ENCODE measurements around a stretch of chr9.

- RRBS = no CpG with 5 or more reads among the region's 9 CpGs
Observed at GRCh38 chr9:14303463-14303848, 10.5 kb downstream of the NFIB start.

- RRBS = no CpG with 5 or more reads among the region's 5 CpGs
Observed at GRCh38 chr9:14317832-14318462, 4.0 kb upstream of the NFIB start.

DNA sequence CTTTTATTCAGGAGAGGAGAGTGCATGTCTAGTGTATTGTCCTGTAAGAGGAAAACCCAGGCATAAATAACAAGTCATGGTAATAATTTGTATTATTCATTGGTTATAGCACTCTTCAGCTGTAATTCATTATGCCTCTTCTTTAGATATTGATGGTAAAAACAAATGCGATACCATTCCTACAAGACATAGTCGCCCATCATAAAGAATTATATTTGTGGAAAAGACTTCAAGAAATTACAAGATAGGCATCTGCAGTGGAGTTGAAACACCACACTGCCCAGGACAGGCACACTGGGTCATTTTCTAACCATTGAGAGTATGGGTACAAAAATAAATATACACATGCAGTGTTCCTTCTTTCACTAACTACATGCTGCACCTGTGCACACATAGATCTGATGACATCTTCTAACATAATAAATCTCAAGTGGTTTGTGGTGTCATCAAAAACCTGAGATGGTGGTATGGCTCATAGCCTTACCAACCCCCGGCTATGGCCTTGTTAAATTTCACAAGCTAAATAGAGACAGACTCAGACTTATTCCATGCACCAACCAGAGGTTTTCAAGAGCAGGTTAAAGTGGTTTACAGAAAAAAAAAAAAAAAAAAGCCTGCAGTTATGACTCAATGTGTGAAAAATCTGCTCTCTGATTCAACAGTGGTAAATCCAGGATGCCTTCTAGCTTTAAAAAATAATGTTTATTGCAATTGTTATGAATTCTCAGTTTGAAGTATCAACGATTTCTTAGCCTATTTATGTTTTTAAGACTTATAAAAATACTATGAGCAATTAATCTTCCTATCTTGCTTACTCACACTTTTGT lies 12.4 kb upstream of the NFIB start:
- RRBS = no CpG with 5 or more reads among the region's 4 CpGs

GRCh38 chr9:14647563-14648458 lies 45.4 kb downstream of the ZDHHC21 start:
- RRBS = no CpG with 5 or more reads among the region's 12 CpGs

- RRBS = no CpG with 5 or more reads among the region's 7 CpGs
Observed at GRCh38 chr9:15401386-15401882, 21.2 kb upstream of the SNAPC3 start.

GRCh38 chr9:16243739-16244176 lies 626.7 kb downstream of the BNC2 start:
- RRBS = no CpG with 5 or more reads among the region's 5 CpGs

- RRBS = no CpG with 5 or more reads among the region's 9 CpGs
Observed at GRCh38 chr9:16267203-16267822, 603.2 kb downstream of the BNC2 start.

DNA sequence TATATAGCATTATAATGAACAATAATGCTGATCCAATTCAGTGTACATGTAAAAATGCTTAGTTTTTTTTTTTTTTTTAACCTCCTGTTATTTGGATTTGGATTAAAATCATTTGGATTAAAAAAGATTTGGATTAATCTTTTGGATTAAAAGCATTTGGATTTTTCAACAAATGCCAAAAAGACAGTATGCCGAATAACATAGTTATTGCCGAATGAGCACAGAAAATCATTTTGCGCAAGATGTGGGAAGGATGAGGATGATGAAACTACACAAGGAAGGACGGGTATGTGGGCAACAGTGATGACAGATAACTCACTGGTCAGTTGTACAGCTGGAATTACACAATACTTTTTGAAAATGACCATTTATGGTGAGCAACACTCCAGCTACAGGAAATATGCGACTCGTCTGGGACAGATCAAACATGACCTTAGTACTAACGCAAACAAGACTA lies 457.1 kb downstream of the BNC2 start:
- RRBS = no CpG with 5 or more reads among the region's 7 CpGs

DNA sequence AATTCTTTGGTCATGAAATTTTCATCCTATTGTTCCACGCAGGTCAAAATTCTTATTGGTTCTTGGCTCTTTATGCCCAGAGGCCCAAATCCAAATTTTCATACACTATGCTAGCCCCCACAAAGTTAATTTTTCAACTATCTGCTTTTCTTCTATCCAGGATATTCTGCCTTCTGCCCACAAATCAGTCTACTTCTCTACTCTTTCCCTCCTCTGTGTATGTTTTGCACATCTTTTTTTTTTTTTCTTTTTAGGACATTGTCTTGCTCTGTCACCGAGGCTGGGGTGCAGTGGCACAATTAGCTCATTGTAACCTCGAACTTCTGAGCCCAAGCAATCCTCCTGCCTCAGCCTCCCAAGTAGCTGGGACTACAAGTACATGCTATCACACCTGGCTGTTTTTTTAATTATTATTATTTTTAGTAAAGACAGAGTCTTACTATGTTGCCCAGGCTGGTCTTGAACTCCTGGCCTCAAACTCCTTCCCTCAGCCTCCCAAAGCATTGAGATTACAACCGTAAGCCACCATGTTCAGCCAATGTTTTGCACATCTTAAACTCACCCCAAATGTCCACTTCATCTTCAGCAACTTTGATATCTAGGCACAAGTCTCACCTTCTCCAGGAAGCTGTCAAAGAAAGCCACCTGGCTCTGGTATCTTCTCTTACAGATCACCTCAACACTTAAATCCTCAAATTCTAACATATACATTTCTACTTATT lies 361.7 kb downstream of the BNC2 start:
- RRBS = no CpG with 5 or more reads among the region's 4 CpGs

GRCh38 chr9:16543344-16544059 lies 327.0 kb downstream of the BNC2 start:
- RRBS = no CpG with 5 or more reads among the region's 5 CpGs

DNA sequence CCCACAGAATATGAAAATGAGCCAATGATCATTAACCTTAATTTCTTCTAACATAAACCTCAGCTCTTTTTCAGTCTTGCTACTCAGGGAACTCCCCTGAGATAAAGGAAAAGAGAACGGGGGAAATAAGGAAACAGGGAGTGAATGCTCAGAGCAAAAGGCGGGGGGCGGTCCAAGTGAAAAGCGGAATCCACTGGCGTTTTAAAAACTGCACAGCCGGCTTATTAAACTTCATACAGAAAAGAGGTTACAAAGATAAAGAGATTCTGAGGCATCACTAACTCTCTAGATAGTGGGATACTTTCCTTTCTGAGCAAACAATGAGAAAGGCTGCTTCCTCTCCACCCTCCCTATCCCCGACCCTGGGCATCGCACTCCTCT lies 245.1 kb downstream of the BNC2 start:
- RRBS = no CpG with 5 or more reads among the region's 8 CpGs

- RRBS = no CpG with 5 or more reads among the region's 2 CpGs
Observed at GRCh38 chr9:17230643-17231123, 95.8 kb downstream of the CNTLN start.

GRCh38 chr9:17394534-17395023 lies 184.3 kb upstream of the SH3GL2 start:
- RRBS = no CpG with 5 or more reads among the region's 6 CpGs

GRCh38 chr9:17536672-17537312 lies 42.1 kb upstream of the SH3GL2 start:
- RRBS = no CpG with 5 or more reads among the region's 5 CpGs

DNA sequence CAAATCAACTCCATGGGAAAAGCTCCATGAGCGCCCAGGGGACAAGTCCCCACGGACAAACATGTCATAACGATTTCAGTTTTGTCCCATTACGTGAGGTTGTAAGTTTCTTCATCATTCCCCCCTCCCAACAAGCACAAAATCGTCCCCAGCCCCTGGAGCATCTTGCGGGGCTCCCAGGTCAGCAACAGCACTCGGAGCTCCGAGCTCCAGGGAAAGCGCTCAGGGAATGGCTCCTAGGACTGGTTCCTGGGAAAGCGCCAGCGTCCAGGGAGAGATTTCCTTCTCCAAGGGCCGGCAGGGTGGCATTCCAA lies 327.1 kb downstream of the SH3GL2 start:
- RRBS = no CpG with 5 or more reads among the region's 12 CpGs

DNA sequence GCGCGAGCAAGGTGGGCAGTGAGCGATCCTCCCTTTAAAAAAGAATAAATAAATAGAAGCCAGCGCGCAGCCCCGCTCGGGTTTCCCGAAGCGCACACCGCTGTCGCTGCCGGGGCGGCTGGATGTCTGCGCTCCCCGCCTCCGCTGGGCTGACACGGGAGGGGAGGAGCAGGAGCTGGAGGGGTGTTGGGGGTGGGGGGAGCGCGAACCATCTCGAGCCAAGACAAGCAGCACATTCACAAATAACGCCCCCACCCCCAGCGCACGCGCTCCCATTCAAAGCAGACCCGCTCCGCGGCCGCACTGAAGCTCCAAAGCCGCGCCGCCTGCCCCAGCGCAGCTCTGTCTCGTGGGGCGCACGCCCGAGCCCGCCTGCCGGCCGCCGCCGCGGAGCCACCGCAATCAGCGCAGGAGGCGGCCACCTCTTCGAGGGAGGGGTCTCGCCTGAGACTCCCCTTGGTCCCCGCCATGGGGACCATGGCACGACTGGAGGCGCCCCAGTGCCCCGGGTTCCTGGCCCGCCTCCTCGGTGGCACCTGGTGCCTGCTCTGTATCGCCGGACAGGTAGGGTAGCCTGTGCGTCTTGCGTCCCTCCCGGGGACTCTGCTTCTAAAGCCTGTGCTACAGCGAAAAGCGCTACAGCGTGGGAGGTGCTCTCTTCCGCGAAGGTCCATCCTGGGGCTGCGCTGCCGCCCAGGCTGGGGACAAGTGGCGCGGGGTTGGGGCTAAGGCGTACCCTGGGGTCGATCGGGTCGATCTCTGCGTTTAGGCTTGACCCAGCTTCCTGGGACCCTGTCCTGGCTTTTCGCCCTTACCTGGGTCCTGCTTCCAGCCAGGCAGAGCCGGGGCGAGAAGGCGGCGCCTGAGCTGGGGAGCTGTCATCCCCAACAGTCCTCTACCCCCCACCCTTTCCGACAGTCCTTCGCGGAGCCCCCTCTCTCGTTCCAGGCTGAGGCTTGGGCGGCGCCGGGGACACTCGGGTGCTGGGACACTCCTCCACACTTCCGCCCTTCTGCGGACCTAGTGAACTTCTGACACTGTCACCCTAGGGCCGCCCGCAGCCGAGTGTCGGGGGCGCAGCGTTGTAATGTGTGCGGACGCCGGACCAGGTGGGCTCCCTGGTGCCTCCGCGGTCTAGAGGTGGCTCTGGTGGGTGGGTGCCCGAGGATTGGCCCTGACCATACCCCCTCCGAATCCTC lies 327.9 kb downstream of the SH3GL2 start:
- RRBS = 4% methylated on average over 5 of the region's 100 CpGs

- RRBS = no CpG with 5 or more reads among the region's 7 CpGs
Observed at GRCh38 chr9:18822808-18823206, 210.2 kb downstream of the SAXO1 start.

- RRBS = no CpG with 5 or more reads among the region's 14 CpGs
Observed at GRCh38 chr9:19104466-19105191, 1.9 kb upstream of the HAUS6 start.

DNA sequence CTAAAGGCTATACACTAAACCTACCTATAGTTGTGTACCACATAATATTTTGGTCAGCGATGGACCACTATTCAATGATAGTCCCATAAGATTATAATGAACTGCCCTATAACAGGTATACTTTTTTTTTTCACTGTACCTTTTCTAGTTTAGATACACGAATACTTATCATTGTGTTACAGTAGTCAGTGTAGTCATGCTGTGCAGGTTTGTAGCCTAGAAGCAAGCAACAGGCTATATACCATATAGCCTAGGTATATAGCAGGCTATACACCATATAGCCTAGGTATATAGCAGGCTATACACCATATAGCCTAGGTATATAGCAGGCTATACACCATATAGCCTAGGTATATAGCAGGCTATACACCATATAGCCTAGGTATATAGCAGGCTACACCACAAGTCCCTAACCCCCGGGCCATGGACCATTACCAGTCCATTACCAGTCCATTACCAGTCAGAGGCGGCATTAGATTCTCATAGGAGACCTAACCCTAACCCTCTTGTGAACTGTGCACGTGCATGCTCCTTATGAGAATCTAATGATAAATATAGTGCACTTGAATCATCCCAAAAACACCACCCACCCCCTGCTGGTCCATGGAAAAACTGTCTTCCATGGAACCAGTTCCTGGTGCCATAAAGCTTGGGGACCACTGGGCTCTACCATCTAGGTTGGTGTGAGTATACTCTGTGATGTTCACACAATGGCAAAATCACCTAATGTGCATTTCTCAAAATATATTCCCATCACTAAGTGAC lies 4.9 kb downstream of the PLIN2 start:
- RRBS = no CpG with 5 or more reads among the region's 5 CpGs